Daoy (cell line): ENCODE data around the genes BPTF and ABCA5.

DNA sequence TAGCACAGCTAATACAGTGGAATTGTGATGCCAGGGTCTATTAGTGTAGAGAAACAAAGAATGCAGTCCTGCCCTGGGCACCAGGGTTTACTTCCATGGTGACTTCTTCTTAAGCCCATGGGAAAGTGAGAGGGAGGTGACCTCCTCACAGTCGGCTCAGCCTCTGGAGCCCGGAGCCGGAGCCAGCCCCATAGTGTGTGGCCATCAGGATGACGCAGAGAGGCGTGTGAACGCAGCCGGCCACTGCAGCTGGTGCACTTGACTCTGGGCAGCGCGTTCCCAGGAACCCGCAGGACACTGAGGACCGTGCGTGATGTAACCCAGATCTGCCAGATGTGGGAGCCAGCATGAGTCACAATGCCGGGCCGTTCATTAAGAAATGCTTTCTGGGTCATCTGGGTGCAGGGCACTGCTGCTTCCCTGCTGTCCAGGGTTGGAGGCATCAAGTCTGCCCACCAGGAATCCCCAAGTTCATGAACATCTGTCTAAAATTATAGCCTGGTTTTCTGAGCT is 114.0 kb downstream of the PITPNC1 start:
- RAMPAGE, long total RNA: no peak

DNA sequence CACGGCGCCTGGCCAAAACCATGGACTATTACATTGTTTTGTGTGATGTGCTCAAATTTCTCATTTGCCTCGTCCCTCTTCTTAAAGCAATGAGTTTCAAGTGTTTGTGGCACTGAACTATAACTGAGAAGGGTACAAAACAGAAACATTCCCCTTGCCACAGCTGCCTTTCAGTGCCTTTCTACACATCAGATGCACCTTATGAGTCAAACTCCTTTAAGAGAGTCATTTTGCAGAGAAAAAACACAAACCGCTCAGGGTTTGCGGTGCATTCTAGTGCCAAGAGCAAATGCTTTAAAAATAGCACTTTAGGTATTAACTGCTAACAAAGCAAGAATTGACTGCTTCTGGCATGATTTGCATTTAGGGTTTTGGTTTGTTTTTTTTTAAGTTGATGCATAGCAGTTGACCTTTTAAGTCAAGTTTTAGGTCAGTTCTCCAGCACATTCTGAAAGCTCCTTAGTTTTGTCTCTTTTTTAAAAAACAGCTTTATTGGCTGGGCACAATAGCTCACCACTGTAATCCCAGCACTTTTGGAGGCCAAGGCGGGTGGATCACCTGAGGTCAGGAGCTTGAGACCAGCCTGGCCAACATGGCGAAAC is 66.9 kb upstream of the NOL11 start:
- RAMPAGE, long total RNA: no peak

DNA sequence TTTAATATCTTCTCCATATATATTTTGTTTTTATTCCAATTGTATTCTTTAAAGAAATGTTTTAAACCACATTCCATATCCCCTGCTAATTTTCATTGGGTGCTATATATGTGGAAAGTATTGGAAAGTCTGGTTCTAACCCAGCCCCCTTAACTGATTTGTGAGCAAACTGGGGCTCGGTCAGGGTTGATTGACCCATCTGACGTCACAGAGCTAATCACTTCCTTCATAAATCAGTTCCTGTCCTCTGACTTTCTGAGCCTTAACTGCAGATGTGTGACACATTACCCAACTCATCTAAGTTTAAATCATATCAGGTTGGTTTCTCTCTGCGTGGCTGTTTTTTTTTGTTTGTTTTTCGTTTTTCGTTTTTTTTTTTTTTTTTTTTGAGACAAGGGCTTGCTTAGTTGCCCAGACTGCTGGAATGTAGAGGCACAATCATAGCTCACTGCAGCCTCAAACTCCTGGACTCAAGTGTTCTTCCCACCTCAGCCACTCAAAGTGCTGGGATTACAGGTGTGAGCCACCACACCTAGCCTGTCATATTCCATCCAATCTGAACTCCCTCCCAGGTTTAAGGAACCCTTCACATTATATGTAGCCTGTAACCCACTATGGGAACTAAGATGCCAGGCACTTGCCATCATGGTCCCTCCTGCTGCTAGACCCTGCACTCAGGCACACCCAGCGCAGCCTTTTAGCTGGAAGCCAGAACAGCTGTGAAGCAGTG is 7.1 kb upstream of the BPTF start:
- RAMPAGE, long total RNA: no peak

GRCh38 chr17:67825069-67825637 is at the start of gene BPTF:
BPTF (plus strand) TSS chr17:67825503.
- RAMPAGE, long total RNA: no peak

- RAMPAGE, long total RNA: no peak
Measured at GRCh38 chr17:68019633-68021003, 15.4 kb upstream of the KPNA2 start.

DNA sequence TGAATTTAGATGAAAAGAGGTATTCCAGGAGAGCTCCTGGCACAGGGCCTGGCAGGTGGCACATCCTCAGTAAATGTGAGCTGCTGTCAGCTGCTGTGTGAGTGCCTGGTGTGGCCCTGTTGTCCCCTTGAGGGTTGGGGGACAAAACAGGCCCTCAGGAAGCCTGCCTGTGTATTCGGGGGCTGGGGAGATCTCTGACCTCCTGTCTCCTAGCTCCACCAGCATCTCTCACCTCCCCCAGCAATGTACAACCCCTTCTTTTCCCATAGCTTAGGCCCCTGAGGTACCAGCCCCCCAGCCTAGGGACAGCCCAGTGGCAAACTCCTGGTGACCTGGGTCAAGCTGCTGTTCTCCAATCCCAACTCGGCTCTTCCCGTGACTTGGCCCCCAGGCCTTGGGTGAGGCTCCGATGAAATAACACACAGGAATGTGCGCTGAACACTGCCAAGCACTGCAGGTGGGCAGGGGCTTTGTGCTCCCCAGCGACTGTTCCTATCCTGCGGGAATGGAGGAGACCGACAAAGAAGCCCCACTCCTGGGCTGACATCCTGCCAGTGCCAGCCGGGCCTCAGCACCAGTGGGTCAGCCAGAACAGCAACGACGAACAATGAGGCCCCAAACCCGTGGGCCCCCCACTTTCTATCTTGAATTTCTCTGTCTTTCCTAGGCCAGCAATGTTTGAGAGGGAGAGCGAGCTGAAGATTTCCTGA is 63.7 kb upstream of the AMZ2 start:
- RAMPAGE, long total RNA: no peak

DNA sequence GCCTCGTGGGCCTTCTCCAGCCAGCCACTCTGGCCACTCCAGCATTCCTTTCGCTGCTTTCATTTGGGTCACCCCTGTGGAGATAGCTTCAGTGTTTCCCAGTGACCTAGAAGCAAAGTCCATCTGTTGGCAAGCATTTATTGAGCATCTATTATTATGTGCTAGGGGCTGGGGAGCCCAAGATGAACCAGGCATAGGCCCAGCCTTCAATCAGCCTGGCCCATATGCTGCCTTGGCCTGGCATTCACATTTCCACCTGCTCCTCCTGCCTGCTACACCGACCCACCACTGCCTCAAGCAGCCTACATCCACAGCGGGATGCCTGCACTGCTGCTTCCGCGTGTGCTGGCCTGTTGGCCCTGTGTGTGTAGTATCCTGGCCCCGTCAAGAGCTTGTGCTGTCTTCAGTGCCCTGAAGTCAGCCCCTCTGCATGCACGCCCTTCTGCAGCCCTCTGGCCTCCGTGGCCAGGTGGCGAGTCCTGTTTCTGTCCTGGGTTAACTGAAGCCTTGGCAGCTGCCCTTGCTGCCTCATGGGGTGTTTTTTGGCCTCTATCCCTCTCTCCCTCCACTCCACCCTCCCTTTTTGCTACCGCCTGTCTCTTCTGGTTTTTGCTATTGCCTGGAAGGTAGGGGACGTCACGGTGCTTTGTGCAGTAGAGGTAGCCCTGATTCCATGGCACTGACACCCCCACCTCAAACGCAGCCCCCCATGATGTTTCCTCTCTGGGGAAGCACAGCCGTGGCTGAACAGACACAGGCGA is 19.1 kb upstream of the AMZ2 start:
- RAMPAGE, long total RNA: no peak

DNA sequence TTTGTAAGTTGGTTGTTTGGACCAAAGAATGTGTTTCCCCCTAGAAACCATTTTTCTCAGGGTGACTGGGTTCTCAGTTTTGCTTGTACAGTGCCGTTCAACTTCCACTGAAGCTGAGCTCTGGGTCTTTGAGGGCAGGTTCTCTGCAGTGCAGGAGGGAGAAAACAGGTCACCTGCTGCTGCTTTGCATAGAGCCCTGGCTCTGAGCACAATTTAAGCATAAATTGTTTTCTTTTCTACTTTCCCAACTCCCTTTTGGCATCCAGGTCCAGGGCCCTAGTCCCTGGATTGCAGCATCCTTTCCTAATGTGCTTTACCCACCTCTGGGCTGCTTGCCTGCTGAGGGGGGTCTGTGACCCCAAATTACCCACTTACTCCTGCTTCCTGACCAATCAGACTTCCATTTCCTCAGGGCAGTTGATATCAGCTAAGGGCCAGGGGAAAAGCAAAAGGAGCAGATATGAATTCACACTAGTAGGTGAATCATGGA is 8.8 kb upstream of the AMZ2 start:
- RAMPAGE, long total RNA: no peak

- RAMPAGE, long total RNA: no peak
Measured at GRCh38 chr17:68295971-68296497, 4.7 kb downstream of the ARSG start.

GRCh38 chr17:68296498-68297277 is 5.4 kb downstream of the ARSG start:
- RAMPAGE, long total RNA: no peak

GRCh38 chr17:68386108-68386808 is 71.0 kb downstream of the WIPI1 start:
- RAMPAGE, long total RNA: no peak

DNA sequence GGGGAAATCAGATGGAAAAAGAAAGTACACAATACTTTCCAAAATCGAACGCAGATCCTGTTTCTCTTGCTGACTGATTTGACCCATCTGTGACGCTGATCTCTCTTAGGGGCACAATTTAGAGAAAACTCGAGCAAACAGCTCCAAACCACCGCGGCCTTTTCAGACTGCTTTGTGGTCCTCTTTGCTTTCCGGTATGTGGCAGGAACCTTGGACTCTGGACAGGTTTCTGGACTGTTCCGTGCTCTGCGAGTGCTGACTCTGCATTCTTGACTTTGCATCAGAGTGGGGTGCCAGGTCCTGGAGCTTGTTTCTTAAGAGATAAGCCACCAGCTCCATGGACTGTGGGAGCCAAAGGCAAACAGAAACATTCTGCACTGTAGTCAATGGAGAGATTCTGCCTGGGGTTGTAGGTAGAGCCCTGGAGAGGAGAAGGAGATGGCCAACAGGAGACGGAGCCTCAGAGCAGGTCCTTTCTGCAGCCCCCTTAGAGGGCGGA is 65.7 kb downstream of the WIPI1 start:
- RAMPAGE, long total RNA: no peak

DNA sequence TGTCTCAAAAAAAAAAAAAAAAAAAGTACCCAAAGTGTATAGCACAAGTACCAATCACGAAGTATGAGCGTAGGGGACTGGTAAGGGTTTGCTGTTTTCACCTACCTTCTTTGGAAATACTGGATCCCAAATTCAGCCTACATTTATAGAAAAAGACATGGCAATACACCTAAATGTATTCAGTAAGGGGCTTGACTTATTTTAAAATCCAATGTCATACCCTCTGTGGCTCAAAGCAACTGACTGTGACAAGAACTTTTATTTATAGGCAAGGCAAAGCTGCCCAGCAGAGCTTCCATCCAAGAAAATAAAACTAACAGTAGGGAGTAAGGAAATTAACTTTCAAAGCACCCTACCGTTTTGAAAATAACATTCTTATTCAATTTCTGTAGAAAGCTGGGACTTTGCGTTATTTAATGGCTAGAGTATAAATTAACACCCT is 1.9 kb downstream of the WIPI1 start:
- RAMPAGE, long total RNA: no peak

- RAMPAGE, long total RNA: no peak
Measured at GRCh38 chr17:68613709-68614390, 12.7 kb upstream of the FAM20A start.

GRCh38 chr17:68834982-68835381 is 120.2 kb downstream of the ABCA8 start:
- RAMPAGE, long total RNA: no peak

GRCh38 chr17:68944468-68944943 is 10.7 kb downstream of the ABCA8 start:
- RAMPAGE, long total RNA: no peak

GRCh38 chr17:69090367-69090823 is 29.7 kb upstream of the ABCA9 start:
- RAMPAGE, long total RNA: no peak

DNA sequence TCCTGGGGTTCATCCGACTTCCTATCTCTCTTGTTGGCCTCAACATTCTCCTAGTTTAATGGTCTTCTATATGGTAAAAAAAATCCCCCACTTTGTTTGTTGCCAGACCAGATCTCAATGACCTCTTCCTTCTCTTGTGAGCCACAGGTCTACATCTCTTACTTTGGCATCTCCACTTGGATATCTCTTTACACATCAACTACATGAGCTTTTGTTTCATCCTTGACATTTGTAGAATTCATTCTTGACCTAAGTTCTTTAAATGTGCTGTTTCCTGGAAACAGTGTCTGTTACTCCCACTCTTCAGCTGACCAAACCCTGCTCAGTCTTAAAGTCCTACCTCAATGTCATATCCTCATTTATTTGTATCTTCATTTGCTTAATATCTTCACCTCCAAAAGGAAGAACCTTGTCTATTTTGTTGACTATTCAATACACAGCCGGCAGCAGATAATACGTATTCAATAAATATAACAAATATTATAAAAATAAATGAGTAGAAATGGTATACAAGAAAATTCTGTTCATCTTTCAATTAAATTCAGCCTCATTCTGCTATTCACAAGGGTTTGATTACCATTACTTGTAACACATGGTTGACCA is 9.4 kb upstream of the ABCA6 start:
- RAMPAGE, long total RNA: no peak

DNA sequence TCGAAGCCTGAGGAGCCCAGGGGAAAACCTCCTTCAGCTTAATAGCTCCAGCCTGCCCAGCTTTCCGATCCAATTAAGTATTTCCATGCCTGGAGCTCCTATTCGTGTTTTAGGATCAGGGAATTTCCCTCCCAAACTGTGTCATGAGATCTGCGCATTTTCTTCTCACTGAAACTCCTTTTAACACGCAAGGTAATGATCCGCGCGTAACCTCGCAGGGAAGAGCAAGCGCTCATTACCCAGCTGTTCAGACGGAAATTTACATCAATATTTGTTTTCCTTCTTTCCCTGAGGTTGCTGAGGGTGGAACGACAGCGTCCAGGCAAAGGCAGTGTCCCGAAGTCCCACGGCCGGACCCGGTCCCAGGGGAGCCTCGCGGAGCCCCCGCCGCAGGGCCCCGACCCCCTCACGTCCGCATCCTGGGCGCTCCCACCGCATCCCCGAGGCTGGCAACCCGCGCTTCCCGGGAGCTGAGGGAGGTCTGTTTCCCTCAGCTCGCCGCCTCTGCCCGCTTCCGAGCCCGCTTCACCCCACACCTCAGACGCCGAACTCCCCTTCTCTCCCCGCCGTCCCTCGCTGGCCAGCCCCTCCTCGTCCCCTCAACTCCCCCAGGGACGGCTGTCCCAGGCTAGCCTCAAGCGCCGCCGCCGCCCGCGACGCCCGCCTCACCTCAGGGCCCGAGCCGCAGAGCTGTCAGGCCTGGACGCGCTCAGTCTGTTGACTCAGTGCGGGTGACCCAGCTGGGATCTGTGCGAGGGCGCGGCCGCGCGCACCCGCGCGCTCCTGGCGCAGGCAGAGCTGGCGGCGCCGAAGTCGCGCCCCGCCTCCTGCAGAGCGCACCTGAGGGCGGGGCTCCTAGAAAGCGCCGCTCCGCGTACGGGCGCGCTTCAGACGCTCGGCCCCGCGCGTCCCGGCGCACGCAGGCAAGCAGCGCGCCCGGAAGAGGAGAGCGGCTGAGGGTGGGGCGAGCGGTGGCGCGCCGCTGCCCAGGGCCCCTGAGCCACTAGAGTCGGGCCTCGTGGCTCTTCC is at the start of gene ABCA5:
Gene ABCA5, minus strand, starts transcription at position 751 of the 1,029 bp plus-strand sequence.
- RAMPAGE, long total RNA: start-site peak on the minus strand centred at position 743 of the sequence, 65 bp wide, 6 and 12 reads in 2 replicates

DNA sequence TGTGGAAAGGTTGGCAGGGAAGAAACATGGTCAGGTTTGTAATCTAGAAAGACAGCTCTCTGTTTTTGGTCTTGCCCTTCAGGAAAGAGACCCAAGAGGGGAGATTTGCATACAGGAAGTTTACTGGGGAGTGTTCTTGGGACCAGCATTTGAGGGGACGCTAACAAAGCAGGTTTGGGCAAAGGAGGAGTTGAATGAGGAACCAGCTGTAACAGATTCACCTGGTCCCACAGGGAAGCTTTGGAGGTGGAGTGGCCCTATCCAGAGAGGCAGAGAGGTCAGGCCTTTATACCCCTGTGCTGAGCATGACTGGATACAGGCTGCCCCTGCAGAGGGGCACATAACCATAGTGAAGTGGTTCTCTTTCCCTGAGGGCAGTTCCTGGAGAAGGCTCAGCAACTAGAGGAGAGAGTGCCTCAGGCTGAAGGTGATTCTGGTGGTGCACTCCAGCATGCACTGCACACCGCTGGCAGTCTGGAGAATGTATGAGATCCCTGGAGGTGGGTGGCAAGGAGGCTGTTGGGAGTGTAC is 37.0 kb downstream of the MAP2K6 start:
- RAMPAGE, long total RNA: no peak